ENCODE data around the genes DOLPP1 and IER5L.

DNA sequence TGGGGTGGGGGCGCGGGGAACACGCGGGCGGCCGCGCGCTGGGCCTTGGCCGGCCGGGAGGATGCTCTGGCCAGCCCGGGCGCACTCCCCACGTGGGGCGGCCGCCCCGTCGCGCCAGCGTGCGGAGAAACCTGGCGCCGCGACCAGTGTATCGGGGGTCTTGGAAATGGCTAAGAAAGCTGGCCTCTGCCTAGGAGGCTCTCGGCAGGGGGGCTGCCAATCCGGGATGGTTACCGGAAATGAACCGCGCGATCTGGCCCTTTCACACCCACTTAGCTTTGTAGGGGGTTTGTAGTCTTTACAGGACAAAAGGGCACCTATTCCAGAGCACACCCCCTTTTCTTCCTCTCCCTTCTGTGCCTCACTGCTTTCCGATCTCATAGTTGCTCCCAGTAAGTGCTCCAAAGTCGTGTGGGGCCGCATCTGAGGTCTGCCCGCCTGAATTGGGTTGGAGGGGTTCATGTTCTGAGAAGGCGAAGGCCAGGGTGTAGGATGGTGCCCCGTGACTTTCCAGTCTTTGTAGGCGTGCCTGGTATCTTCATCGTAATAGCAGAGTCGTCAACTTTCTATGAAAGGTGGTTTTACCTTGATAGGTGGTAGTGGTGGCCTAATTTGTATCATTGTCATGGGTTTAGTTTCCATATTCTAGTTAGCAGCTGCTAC, 1.3 kb downstream of the SET start:
- PRO-cap: no peak

DNA sequence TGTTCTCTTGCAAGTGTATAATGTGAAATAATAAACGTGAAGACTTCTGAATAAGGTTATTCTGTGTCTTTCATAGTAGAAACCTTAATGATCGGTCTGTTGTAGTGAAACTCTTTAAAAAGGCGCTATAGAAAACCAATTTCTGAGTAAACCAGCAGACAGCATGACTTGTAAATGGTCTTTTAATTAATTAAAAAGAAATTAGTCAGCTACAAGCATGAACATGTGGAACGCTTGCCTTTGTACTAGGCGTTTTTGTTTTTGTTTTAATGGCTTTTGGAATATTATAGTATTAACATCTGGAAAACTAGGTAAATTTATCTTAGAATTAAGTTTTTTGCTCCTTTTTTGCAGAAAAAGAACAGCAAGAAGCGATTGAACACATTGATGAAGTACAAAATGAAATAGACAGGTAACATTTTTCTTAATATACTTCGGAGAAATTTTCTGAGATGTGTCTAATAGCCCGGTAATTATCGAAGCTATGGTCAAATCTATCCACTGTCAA, 1.8 kb downstream of the SET start:
- PRO-cap: no peak

GRCh38 chr9:128692534-128693285, 3.7 kb downstream of the SET start:
- PRO-cap: no peak

DNA sequence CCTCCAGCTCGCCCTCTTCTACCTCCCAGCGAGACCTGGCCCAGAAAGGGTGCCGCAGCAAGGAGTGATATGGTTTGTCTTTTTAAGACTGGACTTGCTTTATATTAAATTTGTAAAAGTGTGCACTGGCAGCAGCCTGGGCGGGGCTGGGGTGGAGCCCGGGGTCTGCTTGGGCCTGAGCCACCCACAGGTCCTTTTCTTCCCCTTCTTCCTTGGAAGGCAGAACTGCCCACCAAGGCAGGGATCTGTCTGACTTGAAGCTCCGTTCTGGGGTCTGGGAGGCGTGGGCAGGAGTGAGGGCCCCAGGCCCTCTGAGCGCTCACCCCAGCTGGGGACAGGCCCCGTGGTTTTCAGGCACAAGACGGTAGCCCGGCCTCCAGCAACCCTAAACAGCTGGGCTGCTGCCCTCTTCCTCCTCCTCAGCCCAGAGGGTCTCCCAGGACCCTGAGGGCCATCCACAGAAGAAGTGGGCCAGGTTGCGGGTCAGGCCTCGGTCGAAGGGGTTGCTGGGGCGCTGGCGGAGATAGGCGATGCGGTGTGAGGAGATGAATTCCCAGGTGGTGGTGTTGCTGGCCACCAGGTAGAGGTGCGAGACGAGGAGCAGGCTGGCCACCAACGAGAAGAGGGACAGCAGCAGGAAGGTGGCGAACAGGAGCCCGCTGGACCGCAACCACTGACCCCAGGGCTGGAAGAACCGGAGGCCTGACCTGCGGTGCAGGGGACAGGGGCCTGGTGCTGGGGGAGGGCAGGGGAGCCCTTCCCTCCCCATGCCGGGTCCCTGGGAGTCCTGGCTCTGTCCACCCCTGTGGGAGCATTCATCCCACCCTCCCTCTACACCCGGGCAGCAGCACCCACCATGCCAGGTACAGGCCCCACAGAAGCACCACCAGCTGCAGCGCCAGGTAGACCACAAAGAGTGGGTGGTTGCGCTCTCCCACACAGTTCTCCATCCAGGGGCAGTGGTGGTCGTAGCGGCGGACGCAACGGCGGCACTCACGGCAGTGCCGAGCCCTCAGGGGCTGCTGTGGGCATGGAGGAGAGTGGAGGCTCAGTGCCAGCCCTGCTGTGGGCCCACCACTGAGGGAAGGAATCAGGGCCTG, 2.8 kb downstream of the ZDHHC12 start:
- PRO-cap: no peak

DNA sequence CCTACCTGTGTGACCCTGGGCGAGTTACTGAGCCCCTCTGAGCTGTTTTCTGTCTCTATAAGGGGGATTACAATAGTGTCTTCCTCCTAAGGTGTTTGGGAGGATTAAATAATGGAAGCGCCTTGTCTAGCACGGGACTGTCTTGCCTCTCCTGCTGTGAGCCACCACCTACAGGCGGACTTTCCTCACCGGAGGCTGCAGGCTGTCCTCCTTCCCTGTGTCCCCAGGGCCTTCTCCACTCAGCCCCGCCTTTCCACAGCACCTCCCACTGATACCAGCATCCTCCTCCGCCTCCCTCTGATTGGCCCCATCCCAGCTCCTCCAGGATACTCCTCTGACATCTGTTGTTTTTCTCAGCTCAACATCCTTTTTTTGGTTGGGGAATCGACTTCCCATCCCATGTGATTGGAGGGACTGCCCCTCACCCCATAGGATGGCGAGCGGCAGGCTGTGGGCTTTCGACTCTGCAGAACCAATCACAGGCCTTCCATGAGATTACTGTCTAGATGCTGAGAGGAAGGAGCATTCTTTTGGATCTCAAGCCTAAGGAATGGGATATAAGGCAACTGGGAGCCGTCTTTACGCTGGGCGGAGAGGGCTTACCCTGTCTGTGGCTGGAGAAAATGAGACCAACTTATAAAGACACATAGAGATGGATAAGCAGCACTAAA, 915 bp upstream of the ZDHHC12 start:
- PRO-cap: bidirectional peak, plus-strand start at position 492 of the sequence, minus-strand start at position 343 of the sequence

DNA sequence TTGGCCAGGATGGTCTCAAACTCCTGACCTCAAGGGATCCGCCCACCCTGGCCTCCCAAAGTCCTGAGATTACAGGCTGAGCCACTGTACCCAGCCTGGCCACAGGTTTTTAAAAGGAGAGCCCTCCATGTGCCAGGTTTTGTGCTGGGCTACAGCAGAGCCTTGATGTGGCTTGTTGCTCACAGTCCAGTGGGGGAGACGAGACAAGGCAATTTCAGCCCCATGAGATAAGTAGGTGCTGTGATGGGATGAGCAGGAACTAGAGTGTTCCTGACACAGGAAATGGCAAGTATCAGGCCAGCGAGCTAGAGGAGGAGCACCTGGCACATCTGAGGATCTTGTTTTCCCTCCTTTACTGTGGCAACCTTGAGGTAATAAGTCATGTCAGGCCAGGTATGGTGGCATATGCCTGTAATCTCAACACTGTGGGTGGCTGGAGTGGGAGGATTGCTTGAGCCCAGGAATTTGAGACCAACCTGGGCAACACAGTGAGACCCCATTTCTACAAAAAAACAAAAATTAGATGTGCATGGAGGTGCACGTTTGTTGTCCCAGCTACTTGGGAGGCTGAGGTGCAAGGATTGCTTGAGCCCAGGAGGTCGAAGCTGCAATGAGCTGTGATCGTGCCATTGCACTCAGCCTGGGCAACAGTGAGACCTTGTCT, 3.8 kb upstream of the ZDHHC12 start:
- PRO-cap: no peak

DNA sequence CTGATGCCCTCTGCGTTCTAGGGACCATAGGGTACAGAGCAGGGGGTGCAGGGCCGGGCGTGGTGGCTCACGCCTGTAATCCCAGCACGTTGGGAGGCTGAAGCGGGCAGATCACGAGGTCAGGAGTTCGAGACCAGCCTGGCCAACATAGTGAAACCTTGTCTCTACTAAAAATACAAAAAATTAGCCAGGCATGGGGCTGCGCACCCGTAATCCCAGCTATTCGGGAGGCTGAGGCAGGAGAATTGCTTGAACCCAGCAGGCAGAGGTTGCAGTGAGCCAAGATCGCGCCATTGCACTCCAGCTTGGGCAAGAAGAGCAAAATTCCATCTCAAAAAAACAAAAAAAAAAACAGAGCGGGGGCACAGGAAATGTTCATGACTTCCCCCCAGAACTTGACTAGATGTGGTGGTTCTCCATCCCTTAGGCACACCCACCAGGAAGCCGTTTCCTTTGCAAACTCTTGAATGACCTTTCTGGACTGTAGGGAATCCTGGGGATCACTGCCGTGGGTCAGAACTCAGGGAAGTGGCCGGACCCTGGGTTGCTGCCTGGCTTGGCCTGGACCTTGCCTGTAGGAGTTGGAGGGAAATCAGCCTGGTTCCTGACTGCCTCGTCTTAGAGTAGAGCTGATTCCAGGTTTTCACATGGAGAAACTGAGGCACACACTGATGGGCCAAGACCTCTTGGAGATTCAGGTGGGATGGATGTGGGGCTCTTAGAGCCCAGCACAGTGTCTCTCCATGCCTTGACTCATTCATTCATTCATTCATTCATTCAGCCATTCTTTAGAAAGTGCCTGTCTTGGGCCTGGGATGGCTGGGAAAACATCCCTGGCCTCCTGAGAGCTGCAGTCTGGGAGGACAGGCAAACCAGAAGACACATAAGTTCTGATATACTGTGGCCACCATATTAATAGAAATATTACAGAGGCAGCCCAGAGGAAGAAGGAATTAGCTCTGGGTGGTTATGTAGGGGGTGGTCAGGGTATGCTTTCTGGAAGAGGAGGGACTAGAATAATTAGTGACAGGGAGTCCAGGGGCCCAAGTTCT, 2.0 kb downstream of the LRRC8A start:
- PRO-cap: unidirectional peak, plus-strand start at position 342 of the sequence

DNA sequence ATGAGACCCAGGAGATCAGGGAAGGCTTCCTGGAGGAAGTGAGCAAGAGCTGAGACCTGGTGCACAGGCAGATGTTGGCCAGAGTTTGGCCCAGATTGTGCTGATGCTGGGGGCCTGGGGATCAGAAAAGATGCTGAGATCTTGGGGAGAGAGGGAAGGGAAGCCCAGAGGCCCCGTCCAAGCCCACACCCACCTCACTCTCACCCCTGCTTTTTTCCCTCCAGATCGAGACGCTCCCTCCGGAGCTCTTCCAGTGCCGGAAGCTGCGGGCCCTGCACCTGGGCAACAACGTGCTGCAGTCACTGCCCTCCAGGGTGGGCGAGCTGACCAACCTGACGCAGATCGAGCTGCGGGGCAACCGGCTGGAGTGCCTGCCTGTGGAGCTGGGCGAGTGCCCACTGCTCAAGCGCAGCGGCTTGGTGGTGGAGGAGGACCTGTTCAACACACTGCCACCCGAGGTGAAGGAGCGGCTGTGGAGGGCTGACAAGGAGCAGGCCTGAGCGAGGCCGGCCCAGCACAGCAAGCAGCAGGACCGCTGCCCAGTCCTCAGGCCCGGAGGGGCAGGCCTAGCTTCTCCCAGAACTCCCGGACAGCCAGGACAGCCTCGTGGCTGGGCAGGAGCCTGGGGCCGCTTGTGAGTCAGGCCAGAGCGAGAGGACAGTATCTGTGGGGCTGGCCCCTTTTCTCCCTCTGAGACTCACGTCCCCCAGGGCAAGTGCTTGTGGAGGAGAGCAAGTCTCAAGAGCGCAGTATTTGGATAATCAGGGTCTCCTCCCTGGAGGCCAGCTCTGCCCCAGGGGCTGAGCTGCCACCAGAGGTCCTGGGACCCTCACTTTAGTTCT, 4.7 kb upstream of the PHYHD1 start:
- PRO-cap: no peak

DNA sequence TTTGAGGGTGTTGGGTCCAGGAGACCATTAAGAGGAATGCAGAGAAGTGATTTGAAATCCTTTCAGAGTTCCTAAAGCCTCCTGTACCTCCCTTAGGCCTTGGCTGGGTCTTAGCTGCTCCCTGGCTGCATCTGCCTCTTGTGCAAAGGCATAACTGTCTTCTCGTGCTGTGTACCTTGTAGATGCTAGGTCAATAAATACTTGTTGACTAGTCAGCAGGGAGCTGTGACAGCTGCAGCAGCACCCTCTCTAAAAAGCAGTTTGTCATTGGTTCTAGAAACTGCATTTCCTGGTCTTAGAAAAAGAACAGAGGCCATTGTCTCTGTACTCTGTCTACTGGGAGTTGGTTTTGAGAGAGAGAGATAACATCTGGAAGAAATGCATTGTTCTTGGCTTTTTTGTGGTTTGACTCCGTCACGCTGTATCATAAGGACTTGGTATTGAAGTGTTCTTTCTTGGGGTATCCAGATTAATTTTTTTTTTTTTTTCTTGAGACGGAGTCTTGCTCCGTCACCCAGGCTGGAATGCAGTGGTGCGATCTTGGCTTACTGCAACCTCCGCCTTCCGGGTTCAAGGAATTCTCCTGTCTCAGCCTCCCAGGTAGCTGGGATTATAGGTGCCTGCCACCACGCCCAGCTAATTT, 32.3 kb downstream of the SH3GLB2 start:
- PRO-cap: no peak

- PRO-cap: no peak
Observed at GRCh38 chr9:129008248-129008556, 19.9 kb downstream of the SH3GLB2 start.

GRCh38 chr9:129069793-129070340, 11.0 kb upstream of the DOLPP1 start:
- PRO-cap: no peak

GRCh38 chr9:129075722-129076537, 5.0 kb upstream of the DOLPP1 start:
- PRO-cap: no peak

DNA sequence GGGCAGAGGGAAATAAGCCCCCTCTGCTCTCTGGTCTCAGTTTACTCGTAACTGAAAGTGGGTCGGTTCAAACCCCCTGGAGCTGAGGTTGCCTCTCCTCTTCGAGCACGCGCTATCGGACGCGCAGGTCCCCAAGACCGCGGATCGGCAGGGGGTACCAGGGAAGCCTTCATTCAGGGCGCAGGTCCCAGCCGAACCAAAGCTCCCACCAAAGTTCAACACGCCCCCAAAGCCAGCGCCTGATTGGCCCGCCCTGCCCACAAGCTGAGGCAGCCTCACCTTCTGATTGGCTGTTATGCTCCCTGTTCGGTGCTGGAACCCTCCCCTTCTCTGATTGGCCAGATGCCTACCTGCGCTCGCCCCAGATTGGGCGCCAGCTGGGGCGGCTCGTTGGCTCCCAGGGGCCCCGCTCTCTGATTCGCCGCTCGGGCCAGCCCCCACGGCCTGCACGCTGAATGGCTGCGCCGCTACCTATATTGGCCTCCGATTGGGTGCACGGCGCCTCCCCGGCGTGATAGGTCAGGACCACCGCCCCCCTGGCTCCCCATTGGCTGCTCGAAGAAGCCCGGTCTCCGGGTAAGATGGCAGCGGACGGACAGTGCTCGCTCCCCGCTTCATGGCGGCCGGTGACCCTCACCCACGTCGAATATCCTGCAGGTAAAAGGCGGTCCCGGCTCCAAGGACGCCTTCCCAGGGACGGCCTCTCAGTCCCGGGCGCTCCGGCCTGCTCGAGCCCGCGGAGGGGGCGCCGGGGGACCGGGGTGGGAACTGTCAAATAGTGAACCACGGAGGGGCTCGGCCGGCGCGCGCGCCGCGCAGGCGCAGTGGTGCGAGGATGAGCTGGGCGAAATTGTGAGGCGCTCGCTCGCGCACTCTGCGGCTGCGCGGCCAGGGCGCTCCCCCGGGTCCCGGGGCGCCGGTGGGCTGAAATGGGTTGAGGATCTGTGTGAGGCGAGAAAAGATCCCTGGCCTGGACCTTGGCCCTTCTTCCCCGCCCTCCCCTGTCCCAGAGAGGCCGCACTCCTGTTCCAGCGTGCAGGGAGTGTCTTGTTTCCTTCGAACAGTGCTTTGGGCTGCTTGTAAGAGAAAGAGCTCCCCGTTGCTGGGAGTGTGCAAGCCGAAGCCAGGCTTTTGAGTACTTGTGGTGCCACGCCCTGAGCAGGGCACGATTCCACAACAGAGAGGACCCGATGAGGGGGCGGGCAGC, at the start of gene DOLPP1:
Gene DOLPP1 (plus strand): TSS at position 561 of the 1,207 bp plus-strand sequence.
- PRO-cap: bidirectional peak, plus-strand start at position 561 of the sequence, minus-strand start at position 446 of the sequence; bidirectional peak, plus-strand start at position 872 of the sequence, minus-strand start at position 810 of the sequence

- PRO-cap: no peak
Observed at GRCh38 chr9:129107612-129108350, 2.8 kb downstream of the CRAT start.

- PRO-cap: bidirectional peak, plus-strand start at chr9:129147703, minus-strand start at chr9:129147457
Observed at GRCh38 chr9:129147332-129147760, 30.7 kb downstream of the IER5L start.

GRCh38 chr9:129166935-129167628, 11.0 kb downstream of the IER5L start:
- PRO-cap: bidirectional peak, plus-strand start at chr9:129167287, minus-strand start at chr9:129167138; unidirectional peak, minus-strand start at chr9:129167456

DNA sequence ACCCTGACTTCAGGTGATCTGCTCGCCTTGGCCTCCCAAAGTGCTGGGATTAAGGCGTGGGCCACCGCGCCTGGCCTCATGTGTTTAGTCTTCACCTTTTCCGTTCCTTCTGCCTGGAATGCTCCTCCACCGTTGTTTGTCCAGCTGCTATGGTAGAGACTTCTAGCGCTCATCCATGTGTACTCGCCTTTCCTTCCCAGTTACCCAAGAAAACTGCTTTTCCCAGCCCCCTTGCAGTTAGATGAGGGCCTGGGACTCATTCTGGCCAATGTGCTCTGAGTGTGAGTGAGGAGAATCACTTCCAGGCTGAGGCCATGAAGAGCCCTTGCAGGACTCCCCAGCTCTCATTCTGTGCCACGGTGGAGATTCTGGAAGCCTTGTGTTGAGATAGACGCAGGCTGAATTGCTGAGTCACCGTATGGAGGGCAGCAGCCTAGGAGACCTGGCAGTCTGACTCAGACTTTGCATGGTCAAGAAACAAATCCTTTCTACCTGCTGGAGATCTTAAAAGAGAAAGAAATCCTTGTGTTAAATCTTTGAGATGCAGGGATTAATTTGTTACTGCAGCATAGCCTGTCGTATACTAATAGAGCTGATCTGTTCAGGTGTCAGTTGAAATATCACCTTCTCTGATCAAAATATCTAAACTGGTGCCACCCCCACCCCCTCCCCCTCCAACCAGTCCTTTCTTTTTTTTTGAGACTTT, 10.1 kb downstream of the IER5L start:
- PRO-cap: unidirectional peak, minus-strand start at position 351 of the sequence

DNA sequence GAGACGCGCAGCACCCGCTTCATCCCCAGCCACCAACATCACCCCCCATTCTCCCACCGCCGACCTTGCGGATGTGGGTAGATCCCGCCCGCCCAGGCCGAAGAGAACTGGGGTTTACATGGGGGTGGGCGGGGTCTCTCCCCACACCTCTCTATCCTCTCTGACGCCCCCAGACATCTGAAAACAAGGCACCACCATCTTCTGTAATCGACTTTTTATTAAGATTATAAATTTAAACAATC, 2.8 kb downstream of the IER5L start:
- PRO-cap: unidirectional peak, minus-strand start at position 73 of the sequence

DNA sequence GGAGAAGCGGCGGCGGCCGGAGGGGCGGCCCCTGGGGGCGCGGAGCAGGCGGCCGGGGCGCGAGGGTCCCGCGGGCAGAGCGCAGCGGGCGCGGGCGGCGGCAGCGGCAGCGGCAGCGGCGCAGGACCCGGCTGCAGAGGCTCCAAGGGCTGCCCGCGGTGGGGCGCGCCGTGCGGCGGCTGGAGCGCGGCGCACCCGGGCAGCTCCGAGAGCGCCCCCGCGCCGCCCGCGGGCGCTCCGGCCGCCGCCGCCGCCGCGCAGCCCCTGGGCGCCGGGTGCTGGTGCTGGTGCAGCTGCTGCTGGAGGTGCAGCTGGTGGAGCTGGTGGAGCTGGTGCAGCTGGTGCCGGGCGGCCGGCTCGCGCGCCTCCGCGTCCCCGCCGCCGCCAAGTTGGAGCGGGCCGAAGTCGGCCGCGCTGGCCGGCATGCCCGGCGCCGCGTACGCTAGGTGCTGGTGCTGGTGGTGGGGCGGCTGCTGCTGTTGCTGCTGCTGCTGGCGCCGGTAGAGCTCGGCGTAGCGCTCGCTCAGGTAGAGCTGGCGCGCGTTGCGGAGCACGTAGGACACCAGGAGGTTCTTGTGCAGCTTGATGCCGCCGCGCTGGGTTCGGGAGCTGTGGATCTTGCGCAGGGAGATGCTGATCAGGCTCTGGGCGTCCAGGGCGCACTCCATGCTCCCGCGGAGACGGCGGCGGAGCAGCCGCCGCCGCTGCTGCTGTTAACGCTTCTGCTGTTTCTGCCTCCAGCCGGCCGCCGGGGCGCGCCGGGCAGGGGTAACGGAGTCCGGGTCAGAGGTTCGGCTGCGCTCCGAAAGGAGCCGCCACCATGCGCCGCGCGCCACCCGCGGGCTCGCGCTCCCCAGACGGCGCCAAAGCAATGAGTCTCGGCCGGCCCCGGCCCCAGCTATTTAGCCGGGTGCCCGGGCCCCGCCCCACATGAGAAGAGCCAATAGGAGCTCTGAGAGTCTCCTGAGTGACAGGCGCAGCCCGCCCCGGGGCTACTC, at the start of gene IER5L:
Gene IER5L (minus strand): TSS at position 877 of the 998 bp plus-strand sequence.
- PRO-cap: unidirectional peak, minus-strand start at position 724 of the sequence; bidirectional peak, plus-strand start outside the sequence, minus-strand start at position 873 of the sequence

DNA sequence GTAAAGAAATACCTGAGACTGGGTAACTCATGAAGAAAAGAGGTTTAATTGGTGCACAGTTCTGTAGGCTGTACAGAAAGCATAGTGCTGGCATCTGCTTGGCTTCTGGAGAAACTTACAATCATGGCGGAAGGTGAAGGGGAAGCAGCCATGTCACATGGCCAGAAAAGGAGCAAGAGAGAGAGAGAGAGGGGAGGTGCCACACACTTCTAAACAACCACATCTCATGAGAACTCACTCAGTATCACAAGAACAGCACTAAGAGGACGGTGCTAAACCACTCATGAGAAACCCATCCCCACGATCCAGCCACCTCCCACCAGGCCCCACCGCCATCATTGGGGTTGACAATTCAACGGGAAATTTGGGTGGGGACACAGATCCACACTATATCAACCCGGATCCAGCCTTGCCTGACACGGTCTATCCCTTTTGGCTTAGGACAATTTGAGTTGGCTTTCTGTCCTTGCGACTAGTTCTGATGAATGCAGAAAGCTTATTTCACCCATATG, 28.9 kb upstream of the IER5L start:
- PRO-cap: no peak